Fallopian tube (tissue), 1 donor: ENCODE measurements around a stretch of chr16.

DNA sequence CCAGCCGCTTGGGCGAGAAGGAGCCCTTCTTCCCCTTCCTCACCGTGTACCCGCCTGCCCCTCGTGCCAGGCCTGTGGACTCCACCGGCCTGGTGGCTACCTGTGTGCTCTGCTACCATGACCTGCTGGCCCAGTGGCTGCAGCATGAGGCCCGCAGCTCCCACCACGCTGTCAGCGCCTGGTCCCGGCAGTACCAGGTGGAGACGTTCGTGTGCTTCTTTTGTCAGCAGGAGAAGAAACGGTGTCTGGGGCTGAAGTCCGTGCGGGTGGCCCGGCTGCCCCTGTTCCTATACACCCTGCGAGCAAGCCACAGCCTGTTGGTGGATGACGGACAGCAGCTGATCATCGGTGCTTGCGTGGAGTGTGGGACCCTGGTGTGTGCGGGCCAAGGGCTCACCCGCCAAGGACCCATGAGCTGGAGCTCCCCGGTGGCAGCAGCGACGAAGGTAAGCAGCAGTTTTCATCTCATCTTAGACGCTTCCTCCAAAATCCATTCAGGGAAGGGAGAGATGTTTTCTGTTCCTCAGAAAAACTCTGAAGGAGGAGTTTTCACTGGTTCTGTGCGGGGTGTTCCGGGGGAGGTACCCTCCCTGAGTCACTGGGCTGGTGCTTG lies 59.2 kb upstream of the CIBAR2 start:
- PRO-cap = no peak

- PRO-cap = no peak
These were observed 110.0 kb upstream of the CIBAR2 start for GRCh38 chr16:85222061-85222961.

DNA sequence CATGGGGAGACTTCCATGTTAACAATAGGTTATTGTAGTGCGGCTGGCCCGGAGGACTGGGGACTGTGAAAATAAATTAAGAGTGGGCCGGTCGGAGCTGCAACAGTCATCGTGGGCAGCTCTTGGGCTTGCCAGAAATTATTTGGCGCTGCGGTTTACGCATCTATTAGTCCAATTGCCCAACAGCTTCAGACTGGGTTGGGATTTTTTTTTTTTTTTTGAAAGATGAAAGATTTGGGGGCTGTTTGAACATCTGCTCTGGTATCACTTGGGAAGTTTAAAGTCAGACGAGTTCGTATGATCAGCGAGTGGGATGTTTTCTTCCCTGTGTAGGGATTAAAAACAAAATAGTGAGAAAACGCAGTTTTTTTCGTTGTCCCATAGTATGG lies 174.2 kb upstream of the CIBAR2 start:
- PRO-cap = no peak

DNA sequence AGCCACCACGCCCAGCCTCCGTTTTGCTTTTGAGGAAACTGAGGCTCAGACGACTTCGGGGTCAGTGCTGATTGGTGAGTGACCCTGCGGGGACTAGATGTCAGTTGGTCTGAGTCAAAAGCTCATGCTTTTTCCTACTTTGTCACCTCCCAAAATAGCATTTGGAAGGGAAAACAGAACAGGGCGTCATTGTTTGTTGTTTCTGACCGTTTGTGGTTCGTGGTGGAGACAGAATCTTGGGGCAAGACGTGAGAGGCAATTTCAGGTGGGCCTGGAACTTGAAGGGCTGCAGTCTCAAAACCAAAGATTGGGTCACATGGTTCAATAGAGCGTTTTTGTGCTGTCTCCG lies 210.6 kb upstream of the CIBAR2 start:
- PRO-cap = no peak

GRCh38 chr16:85391634-85392511 lies 221.2 kb upstream of the GSE1 start:
- PRO-cap = no peak

- PRO-cap = no peak
These were observed 176.4 kb upstream of the GSE1 start for GRCh38 chr16:85436606-85437242.

DNA sequence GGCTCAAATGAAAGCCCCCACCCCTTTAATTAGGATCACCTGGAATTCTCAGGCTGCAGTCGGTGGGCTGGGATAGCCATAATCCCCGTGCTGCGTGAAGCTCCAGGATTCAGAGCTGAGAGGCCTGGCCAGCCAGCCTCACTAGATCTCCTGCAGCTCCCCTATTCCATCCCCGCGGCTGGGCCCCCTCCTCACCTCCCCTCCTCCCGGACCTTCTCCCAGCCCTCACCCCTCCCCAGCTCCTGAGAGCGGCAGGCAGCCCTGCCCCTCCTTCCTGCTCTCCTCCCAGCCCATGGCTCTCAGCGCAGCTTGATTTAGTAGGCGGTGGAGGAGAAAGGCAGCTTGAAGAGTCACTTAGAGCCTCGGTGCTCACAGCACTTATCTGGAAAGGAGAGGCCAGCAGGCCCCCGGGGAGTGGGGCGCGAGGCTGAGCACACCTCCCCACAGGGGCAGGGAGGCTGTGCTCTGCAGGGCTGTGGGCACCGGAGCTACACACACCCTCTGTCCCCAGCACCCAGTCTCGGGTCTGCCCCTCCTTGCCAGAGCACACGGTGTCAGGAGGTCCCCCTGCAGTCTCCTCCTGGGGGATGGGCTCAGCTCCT lies 151.4 kb upstream of the GSE1 start:
- PRO-cap = bidirectional peak, plus-strand start at position 320 of the sequence, minus-strand start at position 285 of the sequence; bidirectional peak, plus-strand start outside the sequence, minus-strand start at position 528 of the sequence

GRCh38 chr16:85583155-85584201 lies 29.6 kb upstream of the GSE1 start:
- PRO-cap = no peak

DNA sequence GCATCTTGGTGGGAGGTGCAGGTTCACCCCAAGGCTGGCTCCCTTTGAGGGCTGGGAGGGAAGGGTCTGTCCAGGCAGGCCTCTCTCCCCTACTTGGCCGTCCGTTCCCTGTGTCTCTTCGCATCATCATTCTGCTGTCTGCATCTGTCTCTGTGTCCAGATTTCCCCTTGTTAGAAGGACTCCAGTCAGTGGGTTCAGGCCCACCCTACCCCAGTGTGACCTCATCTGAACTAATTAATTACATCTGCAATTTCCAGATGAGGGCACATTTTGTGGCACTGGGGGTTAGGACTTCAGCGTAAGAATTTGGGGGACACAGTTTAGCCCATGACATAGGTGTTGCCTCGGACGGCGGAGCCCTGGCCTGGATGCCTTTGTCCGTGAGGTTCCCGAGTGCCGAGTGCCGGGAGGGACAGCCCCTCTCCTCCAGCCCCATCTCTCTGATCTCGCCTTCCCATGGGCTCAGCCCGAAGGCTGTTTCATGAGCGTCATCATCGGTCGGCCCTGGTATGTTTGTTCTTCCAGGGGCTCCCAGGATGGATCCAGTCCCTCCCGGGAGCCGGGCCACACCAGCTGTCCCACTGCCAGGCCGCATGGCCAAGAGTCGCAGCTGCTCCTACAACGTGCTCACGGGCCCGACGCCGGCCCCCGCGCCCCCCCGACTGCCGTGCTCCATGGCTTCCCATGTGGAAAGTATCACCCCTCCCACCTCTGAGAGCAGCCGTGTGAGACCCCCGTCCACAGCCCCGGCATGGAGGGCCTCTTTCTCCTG lies 26.9 kb upstream of the GSE1 start:
- PRO-cap = no peak

GRCh38 chr16:85587441-85588087 lies 25.6 kb upstream of the GSE1 start:
- PRO-cap = no peak

DNA sequence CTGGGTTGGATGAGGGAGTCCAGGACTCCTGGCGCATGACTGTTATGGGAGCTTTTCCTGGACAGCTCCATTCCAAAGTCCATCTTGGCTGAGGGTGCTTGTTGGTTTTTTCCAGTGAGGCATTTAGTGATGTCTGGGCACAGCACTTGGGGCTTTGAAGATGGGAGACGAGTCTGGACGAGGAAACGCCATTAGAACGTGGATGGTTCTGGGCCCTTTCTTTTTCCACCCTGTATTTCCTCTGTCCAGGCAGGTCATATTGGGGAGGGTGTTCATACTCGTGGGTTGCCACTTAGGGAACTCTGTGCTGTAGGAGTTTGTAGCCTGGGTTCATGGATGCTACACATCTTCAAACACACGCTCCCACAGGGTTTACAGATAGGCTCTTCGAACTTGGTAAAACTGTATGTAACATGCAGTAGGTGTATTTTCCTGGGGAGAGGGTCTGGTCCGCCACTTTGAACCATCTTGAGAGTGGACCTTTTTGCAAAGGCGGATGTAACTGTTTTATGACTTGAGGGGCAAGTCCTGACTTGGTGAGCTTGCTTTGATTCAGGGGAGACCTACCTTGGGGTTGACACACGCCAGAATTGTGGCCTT lies 9.1 kb downstream of the GSE1 start:
- PRO-cap = no peak

DNA sequence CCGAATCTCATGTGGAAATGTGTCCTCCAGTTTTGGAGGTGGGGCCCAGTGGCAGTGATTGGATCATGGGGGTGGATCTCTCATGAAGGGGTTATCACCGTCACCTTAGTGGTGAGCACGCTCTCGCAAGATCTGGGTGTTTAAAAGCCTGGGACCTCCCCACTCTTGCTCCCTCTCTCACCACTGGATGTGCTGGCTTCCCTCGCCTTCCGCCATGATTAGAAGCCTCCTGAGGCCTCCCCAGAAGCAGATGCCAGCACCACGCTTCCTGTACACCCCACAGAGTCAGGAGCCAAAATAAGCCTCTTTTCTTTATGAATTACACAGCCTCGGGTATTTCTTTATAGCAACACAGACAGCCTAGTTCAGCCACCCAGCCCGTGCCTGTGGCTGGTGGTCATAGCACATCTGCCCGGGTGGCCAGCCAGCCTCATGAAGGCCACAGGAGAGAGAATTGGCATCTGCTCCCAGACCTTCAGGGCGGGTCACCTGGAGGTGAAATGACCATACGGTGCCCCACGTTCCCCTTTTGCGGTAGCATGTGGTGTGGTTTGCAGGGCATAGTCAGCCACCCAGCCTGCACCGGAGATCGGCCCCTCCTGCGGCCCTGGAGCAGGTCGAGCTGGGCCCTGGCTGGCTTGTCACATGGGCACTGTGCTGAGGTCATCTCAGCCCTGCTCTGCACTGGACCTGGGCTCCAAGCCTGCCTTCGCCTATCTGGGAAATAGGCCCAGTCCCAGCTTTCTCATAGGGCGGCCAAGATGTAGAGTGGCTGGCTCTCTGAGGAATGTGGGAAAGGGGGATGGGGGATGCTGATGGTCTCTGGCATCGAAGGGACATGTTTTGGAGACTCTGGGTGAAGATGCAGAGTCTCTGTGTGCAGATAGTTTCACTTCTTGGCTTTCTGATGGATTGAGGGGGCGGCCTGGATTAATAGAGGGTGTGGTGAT lies 16.1 kb downstream of the GSE1 start:
- PRO-cap = no peak

- PRO-cap = no peak
These were observed 35.2 kb downstream of the GINS2 start for GRCh38 chr16:85653183-85654384.

DNA sequence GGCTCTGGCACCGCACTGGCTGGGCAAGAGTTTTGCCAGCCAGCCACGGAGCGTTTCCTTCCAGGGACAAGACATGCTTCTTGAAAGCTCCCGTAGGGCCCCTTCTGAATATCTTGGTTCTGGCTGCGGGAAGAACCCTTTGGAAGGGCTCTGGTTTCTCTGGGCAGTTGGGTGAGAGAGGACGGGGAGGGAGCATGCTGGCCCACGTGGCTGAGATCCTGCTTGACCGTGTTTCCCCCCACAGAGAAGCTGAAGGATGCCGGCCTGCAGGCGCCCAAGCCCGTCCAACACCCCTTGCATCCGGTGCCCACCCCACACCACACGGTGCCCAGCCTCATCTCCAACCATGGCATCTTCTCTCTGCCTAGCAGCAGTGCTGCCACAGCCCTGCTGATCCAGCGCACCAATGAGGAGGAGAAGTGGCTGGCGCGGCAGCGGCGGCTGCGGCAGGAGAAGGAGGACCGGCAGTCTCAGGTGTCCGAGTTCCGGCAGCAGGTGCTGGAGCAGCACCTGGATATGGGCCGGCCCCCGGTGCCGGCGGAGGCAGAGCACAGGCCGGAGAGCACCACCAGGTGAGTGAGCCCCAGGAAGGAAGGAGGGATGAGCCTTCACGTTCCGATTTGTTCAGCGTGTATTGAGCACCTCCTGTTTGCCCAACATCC lies 31.6 kb downstream of the GINS2 start:
- PRO-cap = no peak

DNA sequence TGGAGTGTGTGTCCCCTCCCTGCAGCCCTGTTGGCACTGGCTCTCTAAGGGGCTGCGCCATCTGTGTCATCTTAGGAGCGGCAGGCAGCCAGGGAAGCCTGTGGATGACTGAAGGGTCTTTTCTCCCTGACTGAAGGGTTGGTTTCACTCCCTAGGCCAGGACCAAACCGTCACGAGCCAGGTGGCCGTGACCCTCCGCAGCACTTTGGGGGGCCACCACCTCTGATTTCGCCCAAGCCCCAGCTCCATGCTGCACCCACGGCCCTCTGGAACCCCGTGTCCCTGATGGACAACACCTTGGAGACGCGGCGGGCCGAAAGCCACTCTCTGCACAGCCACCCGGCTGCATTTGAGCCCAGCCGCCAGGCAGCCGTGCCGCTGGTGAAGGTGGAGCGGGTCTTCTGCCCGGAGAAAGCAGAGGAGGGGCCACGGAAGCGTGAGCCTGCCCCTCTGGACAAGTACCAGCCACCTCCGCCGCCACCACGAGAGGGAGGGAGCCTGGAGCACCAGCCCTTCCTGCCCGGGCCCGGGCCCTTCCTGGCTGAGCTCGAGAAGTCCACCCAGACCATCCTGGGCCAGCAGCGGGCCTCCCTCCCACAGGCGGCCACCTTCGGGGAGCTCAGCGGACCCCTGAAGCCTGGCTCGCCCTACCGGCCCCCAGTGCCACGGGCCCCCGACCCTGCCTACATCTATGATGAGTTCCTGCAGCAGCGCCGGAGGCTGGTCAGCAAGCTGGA lies 27.6 kb downstream of the GINS2 start:
- PRO-cap = no peak

DNA sequence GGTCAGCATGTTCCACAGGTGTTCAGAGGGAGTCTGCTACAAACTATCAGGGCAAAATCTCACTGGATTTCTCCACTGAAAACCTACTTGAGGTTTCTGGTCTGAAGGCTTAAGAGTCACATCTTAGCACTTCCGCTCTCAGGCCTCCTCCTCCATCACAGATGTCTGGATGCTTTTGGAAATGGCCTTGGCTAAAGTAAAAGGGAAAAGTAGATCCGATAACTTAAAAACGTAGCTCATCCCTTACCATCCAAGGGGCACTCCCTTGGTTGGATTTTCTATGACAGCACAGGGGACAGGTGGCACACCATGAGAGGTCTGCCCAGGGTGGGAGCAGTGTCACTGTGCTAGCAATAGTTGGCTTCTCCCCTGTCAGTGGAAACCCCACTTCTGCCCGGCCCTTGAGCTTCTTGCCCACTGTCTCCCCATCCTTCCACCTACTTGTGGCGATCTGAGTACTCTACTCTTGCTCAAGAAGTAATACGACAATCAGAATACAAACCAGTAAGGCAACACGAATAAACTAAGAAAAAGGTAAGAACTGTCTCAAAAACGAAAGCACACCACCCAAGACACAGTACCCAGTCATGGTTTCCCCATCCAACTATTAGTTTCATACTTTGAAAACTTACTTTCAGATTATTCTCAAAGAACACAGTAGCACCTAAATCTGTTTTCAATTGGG lies 14.2 kb downstream of the GINS2 start:
- PRO-cap = no peak

- PRO-cap = no peak
These were observed 1.5 kb downstream of the COX4I1 start for GRCh38 chr16:85801078-85801388.

DNA sequence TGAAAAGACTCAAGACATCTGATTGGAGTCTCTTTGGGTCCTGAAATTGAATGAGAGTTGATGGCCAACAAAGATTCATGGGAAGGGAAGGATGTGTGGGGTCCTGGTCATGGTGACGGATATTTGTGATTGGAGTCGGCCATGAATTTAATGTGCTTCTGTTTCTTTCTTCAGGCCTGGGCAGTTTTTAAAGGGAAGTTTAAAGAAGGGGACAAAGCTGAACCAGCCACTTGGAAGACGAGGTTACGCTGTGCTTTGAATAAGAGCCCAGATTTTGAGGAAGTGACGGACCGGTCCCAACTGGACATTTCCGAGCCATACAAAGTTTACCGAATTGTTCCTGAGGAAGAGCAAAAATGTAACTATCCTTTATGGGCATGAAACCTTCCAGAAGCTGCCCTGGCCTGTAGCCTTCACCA lies 9.9 kb downstream of the IRF8 start:
- PRO-cap = no peak

DNA sequence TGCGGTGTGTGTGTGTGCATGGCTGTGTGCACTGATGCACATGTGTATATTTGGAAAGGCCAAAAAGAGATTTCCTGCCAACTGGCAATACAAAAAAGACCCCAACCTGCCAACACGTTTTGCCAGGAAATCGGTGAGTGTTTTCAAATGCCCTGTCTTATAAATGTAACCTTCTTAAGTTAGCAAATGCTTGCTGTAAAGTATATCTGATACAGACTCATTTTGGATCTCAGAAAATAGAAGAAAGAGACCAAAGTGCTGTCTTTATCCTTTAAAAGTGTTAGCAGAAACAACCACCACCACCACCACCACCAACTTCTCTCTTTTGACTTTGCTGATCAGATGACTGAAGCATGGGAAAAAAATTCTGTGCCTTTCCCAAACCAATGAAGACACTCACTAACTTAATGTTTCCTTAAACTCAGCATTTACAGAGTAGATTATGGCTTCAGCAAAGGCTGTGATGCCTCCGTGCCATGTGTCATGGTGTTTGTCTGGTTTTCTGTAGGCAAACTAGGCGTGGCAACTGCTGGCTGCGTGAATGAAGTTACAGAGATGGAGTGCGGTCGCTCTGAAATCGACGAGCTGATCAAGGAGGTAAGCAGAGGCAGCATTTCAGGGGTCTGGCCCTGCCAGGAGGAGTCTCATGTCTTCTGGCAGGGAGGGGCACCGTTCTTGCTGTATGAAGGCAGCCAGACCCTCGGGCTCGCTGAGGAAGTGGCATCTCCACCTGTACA lies 12.3 kb downstream of the IRF8 start:
- PRO-cap = no peak

DNA sequence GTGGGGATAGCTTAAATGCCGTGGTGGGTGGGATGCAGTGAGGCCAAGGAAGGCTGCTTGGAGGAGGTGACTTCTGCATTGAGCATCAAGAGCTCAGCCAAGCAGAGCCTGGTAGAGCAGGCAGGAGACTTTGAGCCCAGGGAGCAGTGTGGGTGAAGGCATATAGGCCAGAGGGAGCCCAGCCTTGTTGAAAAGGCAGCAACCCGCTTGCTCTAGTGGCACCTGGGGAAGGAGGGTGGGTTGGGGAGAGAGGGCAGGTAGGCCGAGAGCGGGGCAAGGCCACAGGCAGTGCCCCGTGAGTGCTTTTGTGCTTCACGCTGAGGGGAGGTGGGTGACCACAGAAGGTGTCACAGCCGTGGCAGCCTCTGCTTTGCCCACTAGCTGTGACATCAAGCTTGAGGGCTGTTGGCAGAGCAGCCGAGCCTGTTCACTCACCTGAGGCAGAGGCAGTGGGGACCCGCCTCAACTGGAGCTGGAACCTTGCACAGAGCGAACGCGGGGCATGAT lies 56.0 kb downstream of the IRF8 start:
- PRO-cap = no peak